ENCODE data around the gene RAB13.

DNA sequence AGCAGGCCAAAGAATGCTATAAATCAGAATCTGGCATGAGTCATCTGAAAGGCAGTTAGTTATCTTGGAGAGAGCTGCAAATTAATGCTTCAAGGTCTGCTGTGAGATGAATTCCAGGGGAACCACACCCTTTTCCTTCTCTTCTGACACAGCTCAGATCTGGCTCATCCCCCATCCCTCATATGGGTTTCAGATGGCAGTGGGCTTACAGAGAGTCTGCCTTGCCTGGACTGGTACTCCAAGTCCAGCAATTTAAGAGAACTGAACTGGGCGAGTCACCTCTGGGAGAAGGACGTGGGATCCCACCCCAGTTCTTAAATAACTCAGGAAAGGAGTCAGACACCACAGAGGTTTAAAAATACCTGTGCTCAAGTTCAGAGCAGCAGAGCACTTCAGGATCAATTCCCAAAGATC lies 5.1 kb downstream of the S100A10 start:
- RAMPAGE, long total RNA: no peak
- RRBS: no CpG with 5 or more reads among the region's 2 CpGs

DNA sequence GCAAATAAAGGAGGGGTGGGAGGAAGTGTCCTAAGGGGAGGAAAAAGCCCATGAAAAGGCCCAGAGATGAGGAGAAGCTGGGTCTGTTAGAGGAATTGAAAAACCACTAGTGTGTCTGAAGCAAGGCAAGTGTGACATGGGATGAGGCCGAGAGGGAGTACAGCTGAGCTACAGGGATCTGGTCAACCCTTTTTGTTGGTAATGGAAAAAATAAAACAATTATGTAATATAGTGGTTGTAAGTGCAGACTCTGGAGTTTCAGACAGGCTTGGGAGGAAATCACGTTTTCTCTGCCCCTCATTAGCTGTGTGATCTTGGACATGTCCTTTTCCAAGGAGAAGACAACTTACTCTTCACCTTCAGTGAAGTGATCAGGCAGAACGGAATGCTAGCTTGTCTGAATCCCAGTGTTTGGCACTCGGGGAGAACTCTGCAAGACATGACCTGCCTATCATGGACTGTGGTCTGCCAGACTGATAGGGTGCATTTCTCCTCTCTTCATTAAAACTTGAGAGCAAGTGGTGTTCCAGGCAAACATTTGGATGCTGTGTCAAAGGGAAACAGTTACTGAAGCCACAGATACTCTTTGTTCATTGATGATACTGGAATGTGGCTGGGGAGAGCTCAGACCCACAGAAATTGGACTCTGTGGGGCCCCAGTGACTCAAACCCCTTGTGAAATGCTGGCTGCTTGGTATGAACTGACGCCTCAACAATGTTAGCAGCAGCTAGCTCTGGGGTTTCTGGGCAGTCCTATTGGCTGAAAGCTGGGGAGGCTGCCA lies 7.6 kb upstream of the S100A10 start:
- RAMPAGE, long total RNA: no peak
- RRBS: no CpG with 5 or more reads among the region's 5 CpGs

DNA sequence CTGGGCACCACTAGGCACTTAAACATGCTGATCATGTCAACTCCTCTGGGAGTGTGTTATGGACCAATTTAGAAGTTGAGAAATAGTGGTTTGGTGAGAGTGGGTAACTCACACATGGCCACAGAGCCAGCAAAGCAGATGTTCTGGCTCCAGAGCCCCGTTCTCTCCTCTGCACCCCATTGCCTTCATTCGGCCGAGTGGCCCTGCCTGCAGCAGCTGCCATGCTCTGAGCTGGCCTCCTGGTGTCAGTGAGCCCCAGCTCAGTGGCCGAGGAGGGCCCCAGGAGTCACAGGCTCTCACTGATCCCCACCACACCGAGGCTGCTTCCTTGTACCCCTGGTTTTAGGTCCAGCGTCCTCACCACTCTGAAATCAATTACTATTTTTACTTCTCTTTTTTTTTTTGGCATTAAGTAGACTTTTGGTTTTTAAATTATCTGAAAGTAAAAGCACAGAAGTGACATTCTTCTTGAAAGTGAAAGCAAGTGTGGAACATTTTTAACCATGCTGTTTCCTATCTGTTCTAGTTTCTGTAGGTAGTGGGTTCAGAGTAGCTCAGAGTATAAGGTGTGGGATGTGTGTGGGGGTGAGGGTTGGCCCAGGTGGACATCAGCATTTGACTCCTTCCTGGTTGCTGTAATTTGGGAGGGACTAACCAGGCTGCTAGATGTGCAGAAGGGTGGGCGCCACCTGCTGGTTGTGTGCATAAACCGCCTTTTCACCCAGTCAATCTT lies 45.9 kb upstream of the CRNN start:
- RAMPAGE, long total RNA: no peak
- RRBS: no CpG with 5 or more reads among the region's 8 CpGs

DNA sequence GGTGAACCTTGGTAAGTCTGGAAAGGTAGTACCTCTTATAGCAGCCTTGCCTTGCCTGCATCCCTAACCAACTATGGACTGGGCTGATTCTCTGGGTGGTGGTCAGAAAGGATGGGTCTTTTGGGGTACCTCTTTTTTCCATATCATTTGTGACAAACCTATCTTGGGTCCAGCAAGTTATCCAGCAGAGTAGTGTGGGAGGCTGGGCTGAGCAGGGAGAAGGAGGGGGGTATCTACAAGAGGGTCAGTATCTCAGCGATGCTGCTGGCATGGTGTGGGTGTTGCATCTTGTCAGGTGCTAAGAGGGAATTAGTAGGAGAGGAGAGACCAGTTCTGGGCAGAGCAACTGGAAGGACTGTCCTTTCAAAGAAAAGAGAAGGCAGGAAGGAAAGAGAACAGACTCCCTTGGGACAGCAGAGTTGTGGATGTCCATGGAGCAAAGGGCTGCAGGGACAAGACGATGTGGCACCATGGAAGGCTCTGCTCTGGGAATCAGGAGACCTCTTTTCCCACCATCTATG lies 292 bp downstream of the SPRR5 start:
- RAMPAGE, long total RNA: no peak
- RRBS: no CpG with 5 or more reads among the region's 2 CpGs

DNA sequence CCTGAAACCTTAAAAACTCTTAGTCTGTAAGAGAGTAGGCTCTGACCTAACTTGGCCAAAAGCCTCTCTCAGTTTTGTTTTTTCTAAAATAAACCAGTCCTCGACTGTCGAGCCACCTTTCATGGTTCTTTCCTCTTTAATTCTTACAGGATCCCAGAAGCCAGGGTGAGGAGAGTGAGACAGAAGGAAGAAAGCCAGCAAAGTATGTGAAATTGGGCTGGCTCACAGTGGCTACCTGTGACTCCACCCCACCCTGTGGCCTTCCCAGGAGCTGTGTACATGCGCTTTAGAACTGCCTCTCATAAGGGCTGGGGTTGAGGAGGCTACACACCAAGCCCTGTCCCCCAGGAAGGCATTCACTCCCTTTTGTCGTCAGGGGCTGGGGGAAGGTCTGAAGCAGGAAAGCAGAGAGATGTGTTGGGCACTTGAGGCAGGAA lies 4.5 kb downstream of the PGLYRP4 start:
- RAMPAGE, long total RNA: no peak
- RRBS: no CpG with 5 or more reads among the region's 4 CpGs

GRCh38 chr1:153360519-153361762 lies 3.3 kb downstream of the S100A9 start:
- RAMPAGE, long total RNA: no peak
- RRBS: no CpG with 5 or more reads among the region's 15 CpGs

GRCh38 chr1:153568297-153569090 lies 2.9 kb upstream of the S100A2 start:
- RAMPAGE, long total RNA: no peak
- RRBS: 2% methylated on average over 6 of the region's 27 CpGs

DNA sequence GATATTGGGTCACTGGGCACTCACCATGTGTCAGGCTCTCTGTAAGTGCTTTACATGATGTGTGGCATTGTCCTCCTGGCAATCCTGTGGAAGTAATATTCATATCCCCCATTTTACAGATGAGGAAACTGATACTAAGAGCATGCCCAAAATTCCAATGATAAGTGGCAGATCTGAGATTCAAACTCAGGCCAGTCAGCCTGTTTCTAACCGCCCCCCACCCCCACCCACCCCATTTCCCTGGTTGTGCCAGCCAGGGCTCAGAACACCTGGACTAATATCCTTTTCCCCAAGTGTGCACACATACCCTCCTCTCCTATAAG lies 723 bp upstream of the S100A16 start:
- RAMPAGE, long total RNA: no peak
- RRBS: no CpG with 5 or more reads among the region's 1 CpG

DNA sequence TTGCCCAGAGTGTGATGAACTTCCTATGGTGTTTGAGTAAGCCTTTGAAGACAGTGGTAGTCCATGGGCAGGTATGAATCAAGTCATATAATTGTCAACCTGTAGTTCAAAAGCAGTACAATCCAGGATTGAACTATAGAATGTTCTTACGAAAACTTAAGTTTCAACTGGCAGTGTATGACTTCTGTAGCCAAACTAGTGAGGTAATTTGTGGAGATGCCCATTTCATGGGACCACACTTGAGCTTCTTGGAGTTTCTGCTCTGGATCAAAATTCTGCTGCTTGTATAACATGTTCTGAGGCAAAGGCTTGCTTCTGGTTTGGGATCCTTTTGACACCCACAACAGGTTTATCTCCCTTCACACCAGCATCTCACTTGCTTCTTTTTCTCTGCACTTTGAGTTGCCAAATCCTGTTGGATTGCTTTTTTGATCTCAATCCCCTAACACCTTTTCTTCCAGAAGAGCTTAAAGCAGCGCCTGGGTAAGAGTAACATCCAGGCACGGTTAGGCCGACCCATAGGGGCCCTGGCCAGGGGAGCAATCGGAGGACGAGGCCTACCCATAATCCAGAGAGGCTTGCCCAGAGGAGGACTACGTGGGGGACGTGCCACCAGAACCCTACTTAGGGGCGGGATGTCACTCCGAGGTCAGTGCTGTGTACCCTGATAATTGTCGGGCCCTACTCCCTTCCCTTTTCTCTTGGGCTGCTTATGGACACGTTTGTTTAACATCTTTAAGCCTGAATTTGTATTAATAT lies 8.1 kb downstream of the CHTOP start:
- RAMPAGE, long total RNA: no peak
- RRBS: no CpG with 5 or more reads among the region's 12 CpGs

DNA sequence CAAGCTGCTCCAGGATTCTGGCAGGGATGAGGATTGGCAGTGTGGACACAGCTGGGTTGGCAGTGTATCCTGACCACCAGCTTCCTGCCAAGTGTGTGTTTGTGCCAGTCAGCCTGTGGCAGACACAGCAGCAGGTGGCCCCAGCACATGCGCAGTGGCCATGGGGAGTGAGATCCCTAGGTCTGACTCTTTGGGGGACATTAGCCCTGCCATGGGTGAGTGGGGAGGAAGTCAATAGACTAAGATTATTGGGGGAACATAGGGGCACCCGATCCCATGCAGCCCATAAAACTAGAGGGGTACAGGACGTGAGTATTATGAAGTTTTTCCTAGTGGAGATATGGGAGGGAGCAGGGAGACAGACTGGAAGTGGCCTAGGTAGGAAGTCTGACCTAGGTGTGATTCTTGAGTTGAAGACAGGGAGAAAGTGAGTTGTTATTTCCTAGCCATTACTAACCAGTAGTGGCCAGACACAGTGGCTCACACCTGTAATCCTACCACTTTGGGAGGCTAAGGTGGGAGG lies 8.5 kb upstream of the SNAPIN start:
- RAMPAGE, long total RNA: no peak
- RRBS: no CpG with 5 or more reads among the region's 3 CpGs

DNA sequence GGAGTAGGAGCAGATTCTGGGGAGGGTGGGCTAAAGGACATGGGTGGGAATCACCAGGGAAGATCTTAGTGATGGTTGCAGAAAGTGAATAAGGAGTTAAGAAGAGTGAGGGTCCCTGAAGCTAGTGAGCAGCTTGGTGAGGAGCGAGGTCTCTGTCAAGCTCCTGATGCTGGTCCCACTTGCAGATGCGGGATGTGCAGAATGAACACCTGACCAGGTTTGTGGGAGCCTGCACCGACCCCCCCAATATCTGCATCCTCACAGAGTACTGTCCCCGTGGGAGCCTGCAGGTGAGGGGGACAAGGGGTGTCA lies 7.9 kb downstream of the NPR1 start:
- RAMPAGE, long total RNA: no peak
- RRBS: no CpG with 5 or more reads among the region's 4 CpGs

- RAMPAGE, long total RNA: no peak
- RRBS: no CpG with 5 or more reads among the region's 10 CpGs
Measured at GRCh38 chr1:153697014-153697634, 18.6 kb downstream of the NPR1 start.

GRCh38 chr1:153731188-153731389 lies 3.2 kb downstream of the INTS3 start:
- RAMPAGE, long total RNA: no peak
- RRBS: no CpG with 5 or more reads among the region's 1 CpG

DNA sequence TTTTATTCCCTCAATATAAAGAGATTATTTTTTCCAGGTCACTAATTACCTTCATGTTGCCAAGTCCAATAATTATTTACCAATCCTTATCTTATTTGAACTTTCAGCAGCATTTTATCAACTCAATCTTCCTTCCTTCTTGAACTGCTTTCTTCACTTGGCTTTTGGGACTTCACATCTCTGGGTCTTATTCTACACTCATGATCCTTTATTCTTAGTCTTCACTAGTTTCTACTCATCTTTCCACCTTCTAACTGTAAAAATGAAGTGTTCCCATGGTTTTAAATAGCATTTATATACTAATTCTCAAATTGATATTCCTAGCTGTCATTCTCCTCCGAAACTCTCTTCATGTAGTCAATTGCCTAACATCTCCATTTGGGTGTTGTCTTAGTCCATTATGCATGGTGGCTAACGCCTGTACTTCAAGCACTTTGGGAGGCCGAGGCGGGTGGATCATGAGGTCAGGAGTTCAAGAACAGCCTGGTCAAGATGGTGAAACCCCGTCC lies 73.1 kb downstream of the SLC27A3 start:
- RAMPAGE, long total RNA: no peak
- RRBS: no CpG with 5 or more reads among the region's 5 CpGs

DNA sequence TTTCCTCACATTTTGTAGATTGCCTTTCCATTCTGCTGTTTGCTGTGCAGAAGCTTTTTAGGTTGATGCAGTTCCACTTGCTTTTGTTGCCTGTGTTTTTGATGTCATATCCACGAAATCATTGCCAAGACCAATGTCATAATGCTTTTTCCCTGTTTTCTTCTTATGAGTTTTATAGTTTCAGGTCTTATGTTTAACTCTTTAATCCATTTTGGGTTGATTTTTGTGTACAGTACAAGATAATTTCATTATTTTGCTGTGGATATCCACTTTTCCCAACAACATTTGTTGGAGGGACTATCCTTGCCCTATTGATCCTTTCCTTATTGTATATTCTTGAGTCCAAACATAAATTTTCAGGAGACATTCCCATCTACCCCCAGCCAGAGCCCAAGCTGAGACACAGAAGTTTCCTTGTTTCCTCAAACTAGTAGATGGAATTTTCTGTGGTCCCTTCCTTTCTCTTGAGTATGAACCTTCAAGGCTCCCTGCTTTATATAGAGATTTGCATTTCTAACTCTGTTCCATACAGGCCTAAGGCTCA lies 69.1 kb downstream of the GATAD2B start:
- RAMPAGE, long total RNA: no peak
- RRBS: no CpG with 5 or more reads among the region's 1 CpG

- RAMPAGE, long total RNA: no peak
- RRBS: 11% methylated on average over 2 of the region's 14 CpGs
Measured at GRCh38 chr1:153968413-153968908, 759 bp downstream of the CREB3L4 start.

- RAMPAGE, long total RNA: no peak
- RRBS: no CpG with 5 or more reads among the region's 13 CpGs
Measured at GRCh38 chr1:153973182-153974160, 4.0 kb downstream of the JTB start.

DNA sequence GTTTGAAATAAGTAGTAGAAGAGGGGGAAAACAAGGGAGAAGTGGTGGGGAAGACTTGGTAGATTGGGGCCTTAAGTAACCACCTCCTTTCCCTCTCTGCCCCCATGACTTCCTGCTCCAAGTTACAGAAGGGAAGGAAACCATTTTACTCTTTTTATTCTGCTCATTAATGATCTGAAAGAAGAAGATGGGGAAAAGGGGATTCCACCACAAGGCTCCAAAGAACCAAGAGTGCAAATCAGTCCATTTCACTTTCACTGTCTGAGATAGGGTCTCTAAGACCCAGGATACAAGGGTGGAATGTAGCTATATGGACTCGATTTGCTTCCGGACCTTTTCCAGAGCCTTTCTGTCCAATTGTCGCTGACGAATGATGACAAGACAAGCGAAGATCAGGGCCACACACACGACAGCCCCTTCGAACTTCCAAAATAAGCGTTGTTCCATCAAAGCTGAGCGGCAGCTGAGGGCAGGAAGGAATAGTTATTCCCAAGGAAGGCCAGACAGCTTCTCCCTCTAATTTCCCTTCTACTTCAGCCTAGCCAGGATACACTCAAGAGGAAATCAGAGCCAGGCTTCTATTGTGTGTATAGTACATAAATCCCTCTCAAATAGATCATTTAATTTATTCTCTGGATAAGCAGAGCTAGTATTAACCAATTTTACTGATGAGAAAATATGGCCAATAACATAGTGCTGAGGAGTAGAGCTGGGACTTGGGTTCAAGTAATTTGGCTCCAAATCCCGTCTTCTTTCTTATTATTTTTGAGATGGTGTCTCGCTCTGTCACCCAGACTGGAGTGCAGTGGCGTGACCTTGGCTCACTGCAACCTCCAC lies 2.9 kb downstream of the JTB start:
- RAMPAGE, long total RNA: no peak
- RRBS: no CpG with 5 or more reads among the region's 12 CpGs

- RAMPAGE, long total RNA: no peak
- RRBS: no CpG with 5 or more reads among the region's 7 CpGs
Measured at GRCh38 chr1:153985088-153985893, 848 bp downstream of the RAB13 start.

DNA sequence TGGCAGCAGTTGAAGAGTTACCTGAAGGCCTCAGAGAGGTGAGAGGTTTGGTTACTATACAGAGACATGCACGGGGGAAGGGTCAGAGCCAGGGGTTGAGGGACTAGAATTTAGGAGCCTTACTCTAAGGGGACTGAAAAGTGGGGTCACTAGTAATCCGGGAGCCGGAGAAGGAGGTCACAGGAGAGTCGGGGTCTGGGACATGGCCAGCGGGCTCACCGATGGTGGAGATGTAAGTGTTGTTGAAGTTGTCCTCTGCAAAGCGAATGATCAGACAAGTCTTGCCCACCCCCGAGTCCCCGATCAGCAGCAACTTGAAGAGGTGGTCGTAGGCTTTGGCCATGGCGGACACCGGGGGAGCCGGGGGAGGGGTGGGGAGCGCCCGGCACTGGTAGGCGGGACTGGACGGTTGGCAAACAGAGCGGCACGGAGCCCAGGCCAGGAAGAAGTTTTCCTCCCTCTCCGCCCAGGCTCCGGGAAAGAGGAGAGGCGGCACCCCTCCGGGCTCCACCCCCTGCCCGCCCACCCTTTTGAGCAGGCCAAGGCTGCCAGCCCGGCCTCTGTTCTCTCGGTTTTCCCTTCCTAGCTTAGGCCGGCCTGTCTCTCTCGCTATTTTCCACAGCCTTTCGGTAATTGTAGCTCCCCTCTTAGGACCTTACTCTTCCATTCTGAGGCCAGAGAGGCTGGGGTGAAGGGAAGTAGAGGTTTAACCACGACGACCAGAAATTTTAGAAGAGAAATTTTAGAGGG lies at the start of gene RAB13:
Gene RAB13 (minus strand): TSS at position 446 of the 750 bp plus-strand sequence.
- RAMPAGE, long total RNA: start-site peak on the minus strand centred at position 397 of the sequence, 110 bp wide, 1,829 and 1,284 reads in 2 replicates
- RRBS: 5% methylated on average over 8 of the region's 31 CpGs

Data from cardiac muscle cell (in vitro differentiated cells and primary cell).